Choroid plexus epithelial cell (primary cell): ENCODE data around the genes STIL and ELAVL4.

DNA sequence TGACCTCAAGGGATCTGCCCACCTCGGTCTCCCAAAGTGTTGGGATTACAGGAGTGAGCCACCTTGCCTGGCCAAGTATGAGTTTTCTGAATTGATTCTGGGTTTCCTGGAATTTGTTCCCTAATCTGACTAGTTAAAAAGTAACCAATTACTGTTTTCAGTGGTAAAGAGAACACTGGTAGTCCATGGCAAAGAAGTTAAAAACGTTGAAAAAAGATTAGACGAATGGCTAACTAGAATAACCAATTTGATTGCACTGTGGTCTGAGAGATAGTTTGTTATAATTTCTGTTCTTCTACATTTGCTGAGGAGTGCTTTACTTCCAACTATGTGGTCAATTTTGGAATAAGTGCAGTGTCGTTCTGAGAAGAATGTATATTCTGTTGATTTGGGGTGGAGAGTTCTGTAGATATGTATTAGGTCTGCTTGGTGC is 21.1 kb upstream of the CYP4A11 start:
- RRBS: no CpG with 5 or more reads among the region's 4 CpGs

DNA sequence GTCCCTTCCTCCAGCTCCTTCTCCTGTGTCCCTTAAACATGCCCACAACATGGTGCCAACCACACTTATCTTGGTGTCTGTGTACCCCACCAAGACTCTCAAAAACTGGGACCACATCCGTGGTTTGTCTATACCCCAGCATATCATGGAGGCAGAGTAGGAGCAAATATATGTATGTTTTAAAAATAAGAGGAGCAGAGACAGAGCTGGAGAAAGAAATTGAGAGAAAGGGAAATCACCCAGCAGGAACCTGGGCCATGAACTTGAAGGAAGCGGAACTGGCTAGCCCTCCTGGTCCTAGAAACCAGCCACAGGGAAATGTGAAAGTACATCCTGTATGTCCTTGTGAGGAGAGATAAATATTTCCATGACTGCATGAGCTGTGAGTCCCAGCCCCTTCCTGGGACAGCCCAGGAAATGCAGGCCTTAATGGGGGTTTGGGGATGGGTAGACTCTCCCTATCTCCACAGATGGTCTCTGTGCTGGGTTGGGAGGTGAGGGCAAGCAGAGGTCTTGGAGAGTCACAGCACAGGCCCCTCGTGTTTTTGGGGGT is 9.4 kb upstream of the TAL1 start:
- RRBS: no CpG with 5 or more reads among the region's 3 CpGs

GRCh38 chr1:47313262-47314649 is at the start of gene STIL:
TSS of gene STIL (minus strand) at chr1:47314147.
- RRBS: under 1% methylated on average over 10 of the region's 70 CpGs

DNA sequence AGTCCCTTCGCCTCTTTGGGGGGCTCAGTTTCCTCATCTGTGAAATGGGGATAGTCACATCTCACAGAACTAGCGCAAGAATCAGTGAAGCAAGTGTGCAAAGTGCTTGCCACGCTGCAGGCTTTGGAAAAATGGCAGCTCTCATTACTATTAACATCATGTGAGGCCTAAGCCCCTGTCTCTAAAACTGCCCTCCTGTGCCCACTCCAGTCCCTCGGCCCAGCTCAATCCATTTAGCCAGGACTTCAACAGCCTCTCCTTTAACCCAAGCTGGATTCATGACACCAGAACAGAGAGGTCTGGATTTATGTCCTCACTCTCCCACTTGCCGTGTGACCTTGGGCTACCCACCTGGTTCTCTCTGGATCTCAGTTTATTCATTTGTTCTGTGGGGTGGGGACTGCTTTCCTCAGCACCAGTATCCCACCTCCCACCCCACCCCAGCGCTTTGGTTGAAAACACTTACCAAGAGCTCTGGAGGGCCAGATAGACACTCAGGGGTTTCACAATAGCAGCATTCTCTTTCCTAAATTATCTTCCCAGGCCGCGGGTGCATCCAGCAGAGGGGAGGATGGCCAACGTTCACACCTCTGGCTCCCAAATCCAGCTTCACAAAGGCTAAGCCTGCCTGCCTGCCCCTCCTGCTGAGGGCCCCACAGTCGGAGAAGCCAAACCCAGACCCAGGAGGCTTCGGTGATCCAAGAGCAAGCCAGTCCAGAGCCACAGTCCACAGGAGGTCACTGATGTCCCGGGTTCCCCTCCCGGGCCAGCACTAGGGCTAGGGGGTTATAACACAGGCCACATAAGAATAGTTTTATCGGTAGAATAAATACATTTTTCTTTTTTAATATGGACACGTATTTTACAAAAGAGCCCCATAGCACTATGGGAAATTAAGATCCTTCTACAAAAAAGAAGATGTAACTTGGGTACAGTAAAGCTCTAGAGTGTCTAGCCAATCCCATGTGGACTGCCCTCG is 232.1 kb downstream of the TRABD2B start:
- RRBS: no CpG with 5 or more reads among the region's 16 CpGs

DNA sequence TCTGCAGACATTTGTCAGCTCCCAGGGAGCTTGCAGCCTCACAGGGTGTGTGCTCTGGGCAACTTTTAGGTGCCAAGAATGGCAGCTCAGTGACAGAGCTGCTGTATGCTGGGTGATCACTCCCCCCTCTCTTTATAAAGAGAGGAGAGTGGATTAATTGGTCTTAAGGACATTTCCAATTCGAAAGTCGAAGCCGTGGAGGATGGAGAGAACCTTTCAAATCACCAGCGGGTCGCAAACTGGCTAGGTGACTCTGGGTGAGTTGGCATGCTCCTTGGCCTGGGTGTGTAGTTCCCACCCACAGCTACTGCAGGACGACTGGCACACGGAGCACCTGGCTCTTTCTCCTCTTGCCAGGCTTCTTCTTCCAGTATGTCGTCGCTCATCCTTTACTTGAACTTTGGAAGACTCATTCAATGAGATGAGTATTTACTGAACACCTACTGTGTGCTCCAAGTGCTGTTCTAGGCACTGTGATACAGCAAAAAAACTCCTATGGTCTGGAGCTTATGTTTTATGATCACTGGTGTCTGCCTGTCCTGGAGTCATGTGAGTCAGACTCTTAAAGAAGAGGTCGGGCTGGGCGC is 165.6 kb downstream of the TRABD2B start:
- RRBS: no CpG with 5 or more reads among the region's 11 CpGs

GRCh38 chr1:47875957-47876221 is 121.3 kb downstream of the TRABD2B start:
- RRBS: no CpG with 5 or more reads among the region's 2 CpGs

GRCh38 chr1:47913126-47913717 is 84.0 kb downstream of the TRABD2B start:
- RRBS: no CpG with 5 or more reads among the region's 11 CpGs

DNA sequence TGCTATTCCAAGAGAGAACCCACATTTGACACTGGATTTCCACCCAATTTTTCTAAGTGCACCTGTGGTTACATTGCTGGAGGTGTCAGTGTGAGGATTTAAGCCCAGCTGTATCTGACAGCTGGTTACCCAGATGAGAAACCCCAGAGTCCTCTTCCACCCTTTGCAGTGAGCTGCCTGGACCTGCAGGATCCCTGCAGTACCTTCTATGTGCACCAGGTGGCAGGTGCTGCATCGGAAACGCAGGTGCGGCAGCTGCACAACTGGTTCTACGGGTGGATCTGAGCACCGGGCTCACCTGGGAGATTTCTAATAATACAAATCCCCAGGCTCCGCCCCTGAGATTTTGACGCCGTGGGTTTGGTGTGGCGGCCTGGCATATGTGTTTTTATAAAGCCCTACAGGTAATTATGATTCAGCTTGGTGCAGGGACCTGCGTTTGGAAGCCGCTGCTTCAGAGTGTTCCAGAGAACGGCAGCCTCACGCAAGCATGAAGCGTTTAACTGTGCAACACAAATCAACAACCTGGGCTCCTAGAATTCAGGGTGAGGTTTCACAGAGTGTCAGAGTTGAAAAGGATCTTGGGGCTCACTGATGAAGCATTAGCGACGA is 96.6 kb upstream of the TRABD2B start:
- RRBS: no CpG with 5 or more reads among the region's 16 CpGs

- RRBS: no CpG with 5 or more reads among the region's 16 CpGs
Observed at GRCh38 chr1:48214222-48215196, 8.0 kb upstream of the SLC5A9 start.

GRCh38 chr1:48239308-48240032 is 17.0 kb downstream of the SLC5A9 start:
- RRBS: no CpG with 5 or more reads among the region's 8 CpGs

- RRBS: no CpG with 5 or more reads among the region's 3 CpGs
Observed at GRCh38 chr1:48249233-48249834, 26.8 kb downstream of the SLC5A9 start.

DNA sequence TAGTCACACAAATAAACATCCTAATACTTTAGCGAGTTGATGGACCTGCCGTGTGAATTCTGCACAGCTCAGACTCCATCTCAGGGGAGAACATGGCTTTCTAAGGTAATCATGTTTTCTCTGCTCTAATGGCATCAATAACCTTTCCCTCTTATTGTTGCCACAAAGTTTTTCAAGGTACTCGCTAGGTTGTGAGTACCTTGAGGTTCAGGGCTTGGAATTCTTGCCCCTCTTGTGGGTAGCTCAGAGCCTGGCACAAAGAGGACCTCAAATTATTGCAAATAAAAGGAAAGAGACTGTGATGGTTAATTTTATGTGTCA is 55.6 kb upstream of the BEND5 start:
- RRBS: no CpG with 5 or more reads among the region's 3 CpGs

DNA sequence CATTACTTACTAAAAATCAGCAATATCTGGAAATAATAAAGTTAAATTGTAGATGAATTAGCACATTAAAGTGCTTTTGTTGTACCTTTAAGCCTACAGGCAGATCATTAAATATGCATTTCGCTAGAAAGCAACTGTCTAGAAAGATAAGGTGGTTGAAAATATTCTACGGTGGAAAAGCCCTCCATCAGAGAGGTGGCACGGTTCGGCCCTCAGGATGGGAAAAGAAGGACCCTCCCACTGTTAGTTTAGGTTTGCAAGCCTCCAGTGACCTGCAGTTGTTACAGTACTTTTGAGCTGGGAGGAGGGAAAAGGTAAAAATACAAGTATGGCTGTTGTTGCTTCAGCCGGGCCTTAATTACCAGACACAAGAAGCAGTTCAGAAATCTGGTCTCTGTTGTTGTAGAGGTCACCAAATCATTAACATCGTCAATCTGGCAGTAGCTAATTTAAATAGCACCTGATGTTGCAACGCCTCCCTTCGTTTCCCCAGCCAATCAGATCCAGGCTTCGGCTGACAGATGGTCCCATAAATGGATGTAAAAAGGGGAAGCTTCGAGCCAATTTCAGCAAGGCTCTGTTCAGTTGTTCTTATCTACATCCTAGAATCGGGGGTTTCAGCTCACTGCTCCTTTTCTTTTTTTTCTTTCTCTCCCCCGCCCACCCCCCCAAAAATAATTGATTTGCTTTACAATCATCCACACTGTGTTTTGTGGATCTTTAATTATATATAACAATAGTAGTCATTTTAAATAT is at the start of gene ELAVL4:
ELAVL4 (plus strand) TSS at position 558 of the 756 bp plus-strand sequence.
- RRBS: no CpG with 5 or more reads among the region's 12 CpGs

DNA sequence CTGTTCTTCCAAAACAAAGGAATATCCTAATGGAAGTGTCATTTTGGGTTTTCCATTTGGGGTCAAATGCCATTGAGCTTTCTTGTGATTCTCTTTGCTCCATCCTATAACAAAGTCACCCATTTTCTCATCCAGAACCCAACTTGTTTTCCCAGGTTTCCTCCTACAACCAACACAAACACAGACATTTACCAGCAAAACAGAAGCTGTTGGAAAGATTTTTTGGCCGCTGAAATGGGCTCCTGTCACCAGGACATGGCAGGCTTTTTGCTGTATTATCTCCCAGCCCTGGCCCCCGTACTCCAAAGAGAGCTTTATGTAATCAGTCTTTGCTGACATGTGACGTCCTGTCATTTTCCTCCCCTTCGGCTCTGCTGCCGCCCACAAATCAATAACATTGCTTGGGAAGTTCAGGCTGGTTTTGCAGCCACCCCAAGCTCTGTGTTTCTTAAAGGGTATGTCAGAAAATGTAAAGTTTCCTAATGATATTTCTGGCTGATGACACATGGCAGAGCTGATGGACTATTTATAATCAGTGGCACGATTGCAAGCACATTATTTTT is 66.9 kb downstream of the ELAVL4 start:
- RRBS: no CpG with 5 or more reads among the region's 6 CpGs

DNA sequence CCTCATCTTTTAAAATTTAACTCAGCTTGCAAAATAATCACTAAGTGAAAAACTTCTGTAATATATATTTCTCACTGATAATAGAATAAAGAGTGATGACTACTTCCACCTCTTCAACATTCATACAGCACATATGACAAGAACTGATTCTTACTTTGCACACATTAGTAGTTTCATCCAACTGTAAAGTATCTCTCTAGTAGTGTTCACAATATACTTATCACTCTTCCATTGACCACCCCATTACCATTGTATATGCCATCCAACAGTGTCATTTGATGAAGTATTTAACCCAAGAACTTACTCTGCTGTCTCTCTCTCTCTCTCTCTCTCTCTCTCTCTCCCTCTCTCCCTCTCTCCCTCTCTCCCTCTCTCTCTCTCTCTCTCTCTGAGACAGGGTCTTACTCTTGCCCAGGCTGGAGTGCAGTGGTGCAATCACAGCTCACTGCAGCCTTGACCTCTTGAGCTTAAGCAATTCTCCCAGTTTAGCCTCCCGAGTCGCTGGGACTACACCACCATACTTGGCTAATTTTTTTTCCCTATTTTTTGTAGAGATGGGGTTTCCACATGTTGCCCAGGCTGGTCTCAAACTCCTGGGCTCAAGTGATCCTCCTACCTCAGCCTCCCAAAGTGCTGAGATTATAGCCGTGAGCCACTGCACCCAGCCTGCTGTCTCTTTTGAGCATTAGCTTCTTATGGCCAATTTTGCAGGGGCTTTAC is 104.4 kb upstream of the DMRTA2 start:
- RRBS: no CpG with 5 or more reads among the region's 3 CpGs

- RRBS: no CpG with 5 or more reads among the region's 4 CpGs
Observed at GRCh38 chr1:50730528-50731169, 229.4 kb downstream of the FAF1 start.

DNA sequence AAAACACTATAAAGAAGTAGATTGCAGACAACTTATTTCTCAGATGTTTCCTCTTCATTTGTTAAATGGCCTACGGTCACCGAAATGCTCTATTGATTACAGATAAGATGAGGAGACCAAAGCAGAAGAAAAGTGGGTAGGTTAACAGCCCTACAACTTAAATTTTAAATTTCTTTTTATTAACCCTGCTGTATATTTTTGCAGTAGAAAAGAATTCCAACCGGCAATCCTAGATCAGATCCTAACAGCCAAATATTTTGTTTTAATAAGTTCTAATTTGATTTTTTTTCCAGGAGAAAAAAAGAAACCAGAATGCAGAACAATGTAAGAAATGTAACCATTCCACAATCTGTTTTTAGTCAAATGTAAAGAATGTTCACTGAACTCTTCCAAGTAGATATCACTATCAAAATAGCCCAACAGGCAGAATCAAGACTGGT is 138.2 kb downstream of the FAF1 start:
- RRBS: no CpG with 5 or more reads among the region's 3 CpGs

DNA sequence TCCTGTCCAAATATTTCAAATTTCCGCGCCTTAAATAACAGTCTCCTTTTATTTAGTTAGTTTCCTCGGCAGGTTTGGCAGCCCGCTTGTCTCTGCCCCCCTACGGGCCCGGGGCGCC is 7.4 kb downstream of the CDKN2C start:
- RRBS: 1% methylated on average over 2 of the region's 7 CpGs

- RRBS: no CpG with 5 or more reads among the region's 9 CpGs
Observed at GRCh38 chr1:51234696-51235454, 1.2 kb upstream of the RNF11 start.

DNA sequence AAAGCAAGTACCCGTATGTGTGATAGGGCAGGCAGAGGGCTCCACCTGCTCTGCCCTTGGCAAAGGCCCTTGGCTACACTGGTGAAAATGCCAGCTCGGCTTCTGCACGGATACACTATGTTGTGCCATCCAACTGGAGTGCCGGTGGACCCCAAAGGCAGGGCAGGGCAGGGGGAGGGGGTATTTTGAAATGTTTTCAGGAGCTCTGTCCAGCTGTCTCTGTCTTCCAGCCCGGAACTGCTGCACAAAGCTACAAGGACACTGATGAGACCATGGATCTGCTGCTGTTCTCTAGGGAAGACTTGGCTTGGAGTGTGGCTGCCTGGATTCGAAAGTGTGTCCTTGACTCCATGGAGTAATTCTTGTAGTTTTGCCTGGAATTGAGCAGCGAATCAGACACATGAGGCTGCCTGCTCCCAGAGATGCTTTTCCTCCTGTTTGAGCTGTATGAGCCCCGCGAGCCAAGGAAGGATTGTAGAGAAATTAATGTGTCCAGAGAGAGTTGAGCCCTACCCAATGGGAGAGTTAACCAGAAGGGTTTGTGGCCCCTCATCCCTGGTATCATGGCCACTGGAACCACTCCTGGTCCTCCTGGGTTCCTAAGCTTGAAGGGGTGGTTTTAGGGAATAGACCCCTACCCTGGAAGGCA is 42.3 kb downstream of the TTC39A start:
- RRBS: 94% methylated on average over 2 of the region's 9 CpGs